Pericardium fibroblast (primary cell): Measurements from ENCODE around the genes CCT8L2, BCL2L13 and FAM246B.

DNA sequence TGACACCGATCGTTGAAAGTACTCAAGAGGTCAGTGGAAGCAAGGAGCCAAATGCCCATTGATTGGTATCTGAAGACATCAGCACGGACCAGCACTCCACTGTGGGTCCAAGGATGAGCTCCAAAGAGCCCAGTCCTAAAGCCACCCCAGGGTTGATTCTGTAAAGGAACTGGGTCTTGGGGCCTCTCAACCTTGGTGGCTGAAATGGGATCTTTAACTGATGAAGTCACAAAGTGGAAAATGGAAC is at the start of gene CCT8L2:
CCT8L2 (minus strand) TSS at position 191 of the 247 bp plus-strand sequence.
- RAMPAGE, long total RNA = no peak

DNA sequence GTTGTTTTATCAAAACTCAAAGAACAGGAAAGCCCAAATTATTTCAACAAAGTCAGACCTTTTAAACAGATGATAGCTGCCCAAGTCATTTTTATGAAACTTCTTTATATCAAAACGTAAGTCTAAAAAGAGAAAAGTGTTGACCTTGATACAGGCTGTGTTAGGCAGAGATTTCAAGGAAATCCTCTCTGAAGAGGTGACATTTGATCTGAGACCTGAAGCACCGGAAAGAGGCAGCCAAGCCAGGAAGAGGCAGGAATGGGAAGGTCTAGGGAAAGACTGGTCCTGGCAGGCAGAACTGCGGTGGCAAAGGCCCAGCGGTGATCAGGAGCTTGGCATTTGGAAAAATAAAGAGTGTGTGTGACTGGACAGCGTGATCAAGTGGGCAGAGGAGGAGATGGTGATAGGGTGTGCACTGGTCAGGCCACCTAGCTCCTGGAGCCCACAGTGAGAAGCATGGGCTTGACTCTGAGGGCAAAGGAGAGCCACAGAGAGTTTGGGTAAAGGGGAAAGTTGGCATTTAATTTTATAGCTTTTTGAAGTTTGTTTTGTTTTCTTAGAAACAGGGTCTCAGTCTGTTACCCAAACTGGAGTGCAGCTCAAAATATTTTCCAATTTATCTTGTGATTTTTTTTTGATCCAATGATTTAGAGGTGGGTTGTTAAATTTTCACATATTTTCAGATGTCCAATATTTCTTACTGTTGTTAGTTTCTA is 27.3 kb upstream of the GAB4 start:
- RAMPAGE, long total RNA = no peak

DNA sequence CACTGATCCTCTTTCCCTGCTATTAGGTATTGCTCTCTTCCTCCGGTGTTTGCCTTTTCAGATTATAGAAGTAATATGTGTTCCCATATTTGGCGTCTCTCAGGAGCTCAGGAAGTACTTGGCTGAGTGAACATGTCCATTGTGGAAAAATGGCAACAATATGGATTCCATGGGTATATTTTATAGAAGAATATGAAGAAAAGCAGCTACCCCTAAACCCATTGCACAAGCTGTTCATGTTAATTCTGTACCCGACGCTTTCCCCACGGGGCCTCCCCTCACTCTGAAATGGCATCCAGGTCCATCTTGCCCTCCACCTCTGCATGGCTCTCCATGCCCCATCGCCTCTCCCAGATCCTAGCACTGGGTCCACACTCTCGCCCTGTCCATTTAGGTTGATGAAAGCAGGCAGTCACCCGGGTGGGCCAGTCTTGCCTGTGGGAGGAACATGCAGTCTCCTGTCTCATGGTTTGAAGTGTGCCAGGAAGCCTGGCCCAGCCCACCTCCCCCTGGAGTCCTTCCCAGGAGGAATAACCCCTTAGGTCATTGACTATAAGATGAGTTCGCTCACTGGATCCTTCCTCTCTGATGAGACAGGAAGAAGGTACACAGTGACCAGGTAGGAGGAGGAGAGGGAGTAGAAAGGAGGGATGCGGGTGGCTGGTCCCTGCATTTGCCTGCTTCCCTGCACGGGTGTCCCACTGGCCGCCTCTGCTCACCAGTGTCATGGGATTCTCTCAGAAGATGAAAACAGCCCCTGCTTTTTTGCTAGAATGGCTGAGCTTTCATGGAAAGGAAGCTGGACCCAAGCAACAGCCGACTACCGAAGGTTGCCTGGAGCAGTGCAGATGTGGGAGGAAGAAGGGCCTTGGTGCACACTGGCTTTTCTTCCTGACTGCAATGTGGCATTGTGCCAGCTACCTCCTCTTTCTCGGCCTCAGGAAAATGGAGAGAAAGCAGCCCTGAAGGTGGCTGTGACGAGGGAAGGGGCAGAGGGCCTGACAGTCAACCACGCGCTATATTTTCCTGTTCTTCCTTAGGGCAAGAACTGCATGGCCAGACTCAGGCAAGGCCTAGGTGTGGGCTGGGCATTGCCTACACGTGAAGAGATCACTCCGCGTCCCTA is 6.8 kb downstream of the TMEM121B start:
- RAMPAGE, long total RNA = no peak

GRCh38 chr22:17159532-17160206 is 592 bp upstream of the HDHD5 start:
- RAMPAGE, long total RNA = no peak

GRCh38 chr22:17172213-17172802 is 13.2 kb upstream of the HDHD5 start:
- RAMPAGE, long total RNA = no peak

- RAMPAGE, long total RNA = no peak
These were observed 9.6 kb upstream of the ADA2 start for GRCh38 chr22:17228632-17229402.

GRCh38 chr22:17443382-17444648 is 74.6 kb downstream of the CECR2 start:
- RAMPAGE, long total RNA = no peak

DNA sequence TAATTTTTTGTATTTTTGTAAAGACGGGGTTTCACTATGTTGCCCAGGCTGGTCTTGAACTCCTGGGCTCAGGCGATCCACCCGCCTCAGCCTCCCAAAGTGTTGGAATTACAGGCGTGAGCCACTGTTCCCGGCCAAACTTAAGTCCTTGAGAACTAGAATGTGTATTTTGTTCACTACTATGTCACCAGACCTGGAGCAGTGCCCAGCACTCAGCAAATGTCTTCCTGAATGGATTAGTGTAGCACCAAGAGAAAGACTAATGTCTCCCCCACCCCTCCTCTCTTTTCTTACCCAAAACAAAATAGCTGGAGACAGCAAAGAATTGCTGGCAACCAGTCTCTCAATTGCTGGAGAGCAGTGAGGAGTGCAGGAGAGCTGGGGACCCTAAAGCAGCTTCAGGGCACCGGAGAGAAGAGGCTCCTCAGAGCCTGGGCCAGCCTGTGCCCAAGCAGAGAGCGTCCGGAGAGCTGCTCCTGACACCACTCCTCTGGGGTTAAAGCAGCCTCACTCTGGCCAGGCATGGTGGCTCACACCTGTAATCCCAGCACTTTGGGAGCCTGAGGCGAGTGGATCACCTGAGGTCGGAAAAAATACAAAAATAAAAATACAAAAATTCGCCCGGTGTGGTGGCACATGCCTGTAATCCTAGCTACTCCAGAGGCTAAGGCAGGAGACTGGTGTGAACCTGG is 15.0 kb downstream of the SLC25A18 start:
- RAMPAGE, long total RNA = no peak

- RAMPAGE, long total RNA = no peak
These were observed 21.1 kb downstream of the ATP6V1E1 start for GRCh38 chr22:17607414-17607922.

- RAMPAGE, long total RNA = start-site peak on the plus strand at chr22:17638757-17638811, 255 and 105 reads in 2 replicates
These were observed at the start of gene BCL2L13 for GRCh38 chr22:17638137-17638892. TSS of gene BCL2L13 (plus strand) at chr22:17638757.

- RAMPAGE, long total RNA = no peak
These were observed 40.7 kb downstream of the BID start for GRCh38 chr22:17733294-17734261.

DNA sequence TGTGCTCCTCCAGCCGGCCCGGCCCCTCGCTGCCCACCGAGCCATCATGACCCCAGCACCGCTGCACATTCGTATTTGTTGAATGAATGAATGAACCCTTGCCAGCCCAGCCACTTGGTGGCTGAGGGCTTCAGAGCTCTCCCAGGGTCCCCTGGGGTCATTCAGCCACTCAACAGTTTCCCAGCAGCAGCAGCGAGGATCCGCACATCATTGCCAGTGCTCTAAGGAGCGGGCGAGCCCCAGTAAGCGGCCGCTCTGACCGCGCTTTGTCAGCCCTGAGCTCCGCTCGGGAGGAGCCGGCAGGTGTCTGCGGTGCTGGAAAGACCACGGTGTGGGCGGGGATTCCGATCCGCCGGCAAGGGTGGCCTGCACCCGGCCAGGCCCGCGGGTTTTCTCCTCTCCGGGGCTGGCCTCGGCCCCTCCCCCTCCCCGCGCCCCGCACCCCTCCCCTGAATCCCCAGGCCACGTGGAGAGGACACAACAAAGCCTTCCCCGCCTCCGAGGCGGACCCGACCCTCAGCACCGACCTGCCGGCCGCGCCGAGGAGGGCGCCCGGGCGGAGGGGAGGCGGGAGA is 561 bp downstream of the BID start:
- RAMPAGE, long total RNA = no peak

- RAMPAGE, long total RNA = no peak
These were observed 116.1 kb upstream of the BID start for GRCh38 chr22:17889984-17891205.

GRCh38 chr22:17917637-17918208 is 106.6 kb downstream of the MICAL3 start:
- RAMPAGE, long total RNA = no peak

GRCh38 chr22:17980547-17981223 is 43.7 kb downstream of the MICAL3 start:
- RAMPAGE, long total RNA = no peak

- RAMPAGE, long total RNA = no peak
These were observed 24.1 kb upstream of the MICAL3 start for GRCh38 chr22:18048384-18048875.

DNA sequence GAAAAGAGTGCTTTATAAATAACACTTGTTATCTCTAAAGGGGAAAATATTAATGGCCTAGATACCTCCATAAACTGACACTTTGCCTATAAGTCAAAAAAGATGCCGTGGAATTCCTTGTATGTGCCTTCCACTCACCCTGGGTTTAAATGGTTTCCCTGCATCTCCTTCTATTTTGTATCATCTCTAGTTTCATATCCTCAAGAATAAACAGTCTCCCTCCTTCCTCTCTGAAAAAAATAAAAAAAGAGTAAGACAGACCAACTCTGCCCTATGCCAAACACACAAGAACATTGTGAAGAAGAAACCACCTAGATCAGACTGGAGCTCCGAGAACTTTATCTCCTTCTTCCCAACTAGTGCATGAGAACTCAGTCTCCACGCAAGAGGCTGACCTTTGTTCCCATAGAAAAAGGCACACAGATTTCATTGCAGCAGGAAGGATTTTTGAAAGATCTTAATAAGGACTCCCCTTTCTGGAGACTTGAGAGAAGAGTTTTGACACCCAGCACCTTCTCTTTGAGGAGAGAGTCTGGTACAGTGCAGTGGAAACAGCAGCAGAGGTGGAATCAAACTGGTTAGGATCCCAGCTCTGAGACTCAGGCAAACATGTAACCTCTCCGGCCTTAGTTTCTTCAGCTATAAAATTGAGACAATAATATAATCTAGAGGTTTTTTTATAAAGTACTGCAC is 8.7 kb upstream of the PEX26 start:
- RAMPAGE, long total RNA = no peak

GRCh38 chr22:18633617-18634161 is at the start of gene FAM246B:
TSS of gene FAM246B (plus strand) at chr22:18633984.
- RAMPAGE, long total RNA = no peak

GRCh38 chr22:18938591-18938987 is 2.5 kb upstream of the PRODH start:
- RAMPAGE, long total RNA = no peak

DNA sequence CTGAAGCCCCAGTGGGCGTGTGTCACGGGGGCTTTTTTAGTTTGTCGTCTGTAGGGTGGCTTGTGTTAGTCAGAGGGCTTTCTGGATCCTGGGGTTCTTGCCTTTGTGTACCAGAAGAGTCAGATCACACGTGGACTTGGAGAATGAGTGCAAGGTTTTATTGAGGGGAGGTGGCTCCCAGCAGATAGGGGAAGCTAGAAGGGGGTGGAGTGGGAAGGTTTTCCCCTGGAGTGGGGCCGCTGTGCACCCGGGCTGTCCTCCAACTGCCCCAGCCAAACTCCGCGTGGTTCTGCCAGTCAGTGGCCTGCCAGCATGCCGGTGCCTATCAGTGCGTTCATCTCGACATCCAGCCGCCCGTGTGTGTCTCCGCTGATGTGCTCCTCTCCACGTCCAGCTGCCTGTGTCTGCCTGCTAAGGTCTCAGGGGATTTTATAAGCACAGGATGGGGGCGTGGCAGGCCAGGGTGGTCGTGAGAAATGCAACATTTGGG is 16.9 kb upstream of the PRODH start:
- RAMPAGE, long total RNA = no peak